SP-49 (cell line): Measurements from ENCODE around the genes ZNF445 and CXCR6.

DNA sequence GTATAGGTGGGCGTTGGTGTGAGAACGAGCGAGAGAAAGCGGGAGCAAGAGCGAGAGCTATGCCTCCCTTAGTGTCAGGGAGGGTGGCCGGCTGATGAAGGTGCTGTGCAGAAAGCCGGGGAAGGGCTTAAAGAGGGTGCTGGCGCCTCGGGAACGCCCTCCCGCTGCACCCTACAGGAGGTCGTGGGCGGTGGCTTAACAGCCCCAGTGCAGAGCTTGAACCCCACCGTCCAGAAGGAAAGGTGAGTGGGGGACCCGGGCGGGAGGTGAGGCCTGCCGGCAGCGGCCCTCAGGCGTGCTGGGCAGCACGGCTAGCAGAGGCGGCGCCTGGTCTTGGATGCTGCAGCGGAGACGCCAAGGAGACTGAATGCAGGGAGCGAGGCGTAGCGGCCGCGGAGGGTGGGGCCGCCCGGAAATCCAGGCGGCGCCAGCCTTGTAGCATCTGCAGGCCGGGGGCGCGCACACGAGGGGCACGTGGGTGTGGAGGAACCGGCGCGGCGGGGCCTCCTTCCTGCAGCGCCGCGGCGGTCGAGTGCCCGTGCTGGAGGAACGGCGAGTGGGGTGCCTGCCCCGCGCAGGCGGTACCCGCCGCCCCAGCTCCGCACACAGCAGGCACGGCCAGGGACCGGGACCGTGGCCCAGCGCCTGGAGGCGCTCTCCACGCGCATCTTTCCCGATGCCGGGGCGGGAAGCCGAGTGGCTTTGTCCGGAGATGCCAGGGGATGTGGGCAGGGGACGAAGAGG lies 246.7 kb upstream of the TOPAZ1 start:
- PRO-cap = no peak

- PRO-cap = no peak
These were observed 948 bp downstream of the TCAIM start for GRCh38 chr3:44339438-44339990.

- PRO-cap = no peak
These were observed 65.1 kb downstream of the ZNF445 start for GRCh38 chr3:44412104-44413021.

DNA sequence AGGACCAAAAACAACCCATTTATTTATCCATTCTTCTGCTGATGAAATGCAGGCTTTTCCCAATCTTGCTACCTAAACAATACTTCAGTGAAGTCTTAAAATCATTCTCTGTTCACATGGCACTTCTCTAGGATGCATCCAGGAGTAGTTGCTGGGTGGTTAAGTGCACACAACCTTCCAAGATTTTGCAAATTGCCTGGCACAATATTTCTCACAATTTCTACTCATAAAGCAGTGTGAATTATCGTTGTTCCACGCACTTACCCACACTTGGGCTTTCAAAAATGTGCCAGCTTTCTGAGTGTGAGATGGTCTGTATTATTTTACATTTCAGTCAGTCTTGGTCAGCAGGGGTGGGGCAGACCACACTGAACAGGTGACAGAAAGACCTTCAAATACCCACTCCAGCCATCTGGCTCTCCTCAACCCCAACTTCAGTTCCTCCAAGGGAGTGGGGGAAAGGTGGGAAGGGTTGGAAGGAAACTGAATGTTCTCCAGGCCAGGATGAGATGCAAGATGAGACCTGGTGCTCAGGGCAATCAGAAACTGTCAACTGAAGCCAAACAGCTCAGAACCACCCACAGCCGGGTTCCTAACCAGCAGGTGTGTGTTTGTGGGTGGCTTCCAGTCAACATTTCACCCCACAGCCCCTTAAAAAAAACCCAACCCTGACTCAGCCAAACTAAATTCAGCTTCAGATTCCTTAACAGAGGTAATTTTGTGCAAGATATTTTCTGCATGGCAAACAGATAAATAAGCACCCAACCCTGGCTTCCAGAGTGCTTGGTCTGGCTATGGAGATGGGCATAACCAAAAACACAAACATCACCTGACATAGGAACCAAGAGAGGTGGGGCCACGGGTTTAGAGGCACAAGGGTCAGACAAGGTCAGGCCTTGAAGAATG lies 35.0 kb downstream of the ZNF445 start:
- PRO-cap = no peak

DNA sequence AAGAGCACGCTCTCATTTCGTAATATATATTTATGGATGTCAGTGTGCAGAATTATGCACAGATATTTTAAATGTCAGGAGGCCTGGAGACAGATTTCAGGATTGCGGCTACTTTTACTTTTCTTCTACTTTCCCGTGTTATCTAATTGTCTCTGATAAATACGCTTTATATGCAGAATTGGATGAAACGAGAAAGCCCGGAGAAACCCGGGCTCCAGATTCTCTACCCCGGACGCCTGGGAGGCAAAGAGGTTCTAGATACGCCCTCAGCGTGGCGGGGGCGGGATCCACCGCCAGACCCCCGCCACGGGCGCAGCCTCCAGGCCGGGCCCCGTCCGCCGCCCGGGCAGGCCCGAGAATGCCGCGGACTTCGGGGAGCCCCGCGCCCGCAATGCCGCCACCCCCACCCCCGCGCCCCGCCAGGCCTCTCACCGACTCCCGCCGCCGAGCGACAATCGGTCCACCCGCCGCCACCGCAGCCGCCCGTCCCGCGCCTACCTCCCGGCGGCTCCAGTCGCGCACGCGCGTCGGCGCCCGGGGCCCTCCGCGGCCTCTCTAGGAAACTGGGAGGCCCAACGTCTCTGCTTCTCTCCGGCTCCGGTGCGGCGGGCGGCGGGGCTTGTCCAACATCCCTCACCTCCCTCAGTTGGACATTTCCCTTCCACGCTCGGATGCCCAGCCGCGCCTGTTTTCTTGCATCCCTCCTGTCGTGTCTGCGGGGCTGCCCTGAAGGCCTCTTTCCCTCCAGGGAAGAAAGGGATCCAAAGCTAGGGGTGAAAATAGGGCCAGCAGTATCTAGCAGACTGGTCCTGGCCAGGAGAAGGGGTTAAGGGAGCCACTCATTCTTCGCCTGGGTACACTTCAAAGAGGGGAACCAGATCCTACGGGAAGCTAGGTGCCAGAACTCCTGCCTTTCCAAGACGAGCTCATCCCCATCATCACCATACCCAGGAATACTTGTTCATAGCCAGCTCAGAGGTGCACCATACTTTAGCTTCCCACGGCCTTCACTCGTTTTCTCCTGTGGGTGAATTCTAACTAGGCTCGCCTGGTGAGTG lies at the start of gene ZNF445:
Gene ZNF445, minus strand, starts transcription at position 512 of the 1,058 bp plus-strand sequence.
- PRO-cap = bidirectional peak, plus-strand start at position 575 of the sequence, minus-strand start at position 496 of the sequence

DNA sequence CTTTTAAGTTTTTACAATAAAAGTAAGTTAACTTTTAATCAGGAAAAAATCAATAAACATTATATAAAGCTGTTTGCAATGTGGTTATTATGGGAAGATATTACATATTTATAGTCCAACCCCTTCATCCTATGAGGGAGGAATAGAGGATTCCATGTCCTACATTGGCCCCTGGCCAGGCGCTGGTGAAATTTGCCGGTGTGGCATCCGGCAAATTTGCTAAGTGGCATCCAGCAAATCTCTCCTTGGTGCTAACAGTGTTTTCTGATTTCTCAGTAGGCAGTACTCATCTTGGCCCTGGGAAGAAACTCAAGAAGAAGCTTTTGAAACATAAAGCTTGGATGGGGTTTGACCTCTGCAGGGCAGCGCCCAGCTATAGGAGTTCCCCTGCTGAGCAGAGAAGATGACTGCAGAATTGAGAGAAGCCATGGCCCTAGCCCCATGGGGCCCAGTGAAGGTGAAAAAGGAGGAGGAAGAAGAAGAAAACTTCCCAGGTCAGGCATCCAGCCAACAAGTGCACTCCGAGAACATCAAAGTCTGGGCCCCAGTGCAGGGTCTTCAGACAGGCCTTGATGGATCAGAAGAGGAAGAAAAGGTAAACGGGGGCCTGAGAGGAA lies 2.2 kb downstream of the ZNF35 start:
- PRO-cap = no peak

DNA sequence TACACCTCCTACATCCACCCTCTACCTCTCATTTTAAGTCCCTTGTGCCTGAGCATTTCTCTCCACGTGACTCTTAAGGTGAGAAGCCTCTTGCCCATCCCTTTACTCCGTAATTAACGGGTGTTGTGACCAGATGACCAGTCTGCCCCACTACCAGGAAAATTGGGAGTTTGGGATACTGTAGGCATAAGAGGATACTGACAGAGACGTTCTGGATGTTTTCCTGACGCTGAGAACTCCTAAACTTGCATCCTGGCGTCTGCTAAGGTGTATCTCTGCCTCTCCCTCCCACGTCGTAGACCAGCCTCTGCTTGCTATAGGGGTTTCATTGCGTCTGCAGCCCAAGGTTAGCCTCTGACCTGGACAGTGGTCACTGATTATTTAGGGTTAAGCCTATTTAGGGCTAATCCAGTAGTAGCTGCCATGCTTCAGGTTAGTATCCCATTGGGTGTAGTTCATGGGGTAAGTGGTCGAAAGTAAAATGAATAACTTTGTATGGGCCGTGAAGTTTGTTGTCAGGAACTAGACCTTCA lies 804 bp downstream of the TMEM42 start:
- PRO-cap = no peak

- PRO-cap = no peak
These were observed 8.7 kb downstream of the CLEC3B start for GRCh38 chr3:45034488-45035511.

GRCh38 chr3:45092061-45092664 lies 54.0 kb downstream of the CDCP1 start:
- PRO-cap = no peak

DNA sequence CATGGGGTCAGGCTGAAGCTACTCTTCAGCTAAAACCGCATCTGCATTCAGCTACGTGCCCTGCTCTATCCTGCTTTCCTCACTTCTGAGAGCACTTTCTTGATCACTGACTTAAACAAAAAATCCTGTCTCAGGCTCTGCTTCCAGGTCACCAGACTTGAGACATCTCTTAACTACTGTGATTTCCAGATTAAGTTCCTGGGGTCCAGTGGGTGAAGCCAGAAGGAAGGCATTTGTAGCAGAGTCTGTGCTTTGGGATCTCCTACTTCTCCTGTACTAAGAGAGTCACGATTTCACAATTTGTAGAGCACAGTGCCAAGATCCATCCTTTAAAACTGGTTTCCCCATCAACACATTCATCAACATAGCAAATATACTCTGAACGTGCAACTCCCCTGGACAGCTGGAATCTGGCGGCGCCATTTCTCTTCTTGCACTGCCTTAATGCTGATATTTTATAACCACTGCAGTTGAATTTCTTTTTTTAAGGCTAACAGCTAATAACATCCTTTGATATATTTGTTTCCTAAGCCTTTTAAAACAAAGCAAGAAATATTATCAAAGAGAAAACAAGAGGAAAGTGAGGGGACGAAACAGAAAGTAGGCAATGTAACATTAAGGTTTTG lies 33.2 kb downstream of the CDCP1 start:
- PRO-cap = no peak

GRCh38 chr3:45140306-45140807 lies 5.8 kb downstream of the CDCP1 start:
- PRO-cap = no peak

DNA sequence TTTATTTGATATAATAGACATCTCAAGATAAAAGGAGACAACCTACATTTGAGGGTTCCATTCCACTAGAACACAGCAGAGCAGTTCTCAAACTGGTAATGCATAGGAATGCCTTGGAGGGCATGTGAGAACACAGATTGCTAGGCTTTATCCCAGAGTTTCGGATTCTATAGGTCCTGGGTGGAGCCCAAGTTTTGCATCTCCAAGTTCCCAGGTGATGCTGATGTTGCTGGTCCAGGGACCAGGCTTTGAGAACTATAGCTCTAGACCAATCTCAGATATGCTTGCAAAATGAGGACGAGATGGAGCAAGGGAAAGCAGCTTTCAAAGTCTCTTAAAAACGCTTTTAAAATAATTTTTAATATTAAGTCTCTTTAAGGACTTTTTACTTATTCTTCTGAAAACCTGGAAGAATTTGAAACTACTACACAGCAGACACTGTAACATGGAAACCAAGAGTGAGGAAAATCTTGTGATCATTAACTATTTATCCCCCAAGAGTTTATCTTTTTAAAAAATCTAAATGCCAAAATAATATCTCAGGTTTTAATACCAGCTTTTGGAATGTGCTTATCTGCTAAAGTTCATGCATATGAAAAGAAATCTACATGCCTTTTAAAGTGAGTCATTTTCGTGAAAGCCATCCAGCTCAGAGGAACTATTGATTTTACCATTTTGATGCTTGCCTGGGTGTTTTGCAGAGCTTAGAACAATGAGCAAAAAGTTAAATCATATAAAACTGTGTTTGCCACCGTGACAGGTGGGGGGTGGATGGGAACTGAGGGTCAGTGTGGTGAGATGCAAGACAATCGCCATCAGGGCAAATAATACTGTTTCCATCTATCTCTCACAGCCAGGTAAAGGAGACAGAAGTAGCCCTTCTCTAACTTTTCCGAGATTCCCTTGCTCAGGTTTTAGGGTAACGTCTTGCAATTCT lies 2.3 kb downstream of the TMEM158 start:
- PRO-cap = no peak

- PRO-cap = no peak
These were observed 9.6 kb downstream of the LIMD1 start for GRCh38 chr3:45604141-45604655.

DNA sequence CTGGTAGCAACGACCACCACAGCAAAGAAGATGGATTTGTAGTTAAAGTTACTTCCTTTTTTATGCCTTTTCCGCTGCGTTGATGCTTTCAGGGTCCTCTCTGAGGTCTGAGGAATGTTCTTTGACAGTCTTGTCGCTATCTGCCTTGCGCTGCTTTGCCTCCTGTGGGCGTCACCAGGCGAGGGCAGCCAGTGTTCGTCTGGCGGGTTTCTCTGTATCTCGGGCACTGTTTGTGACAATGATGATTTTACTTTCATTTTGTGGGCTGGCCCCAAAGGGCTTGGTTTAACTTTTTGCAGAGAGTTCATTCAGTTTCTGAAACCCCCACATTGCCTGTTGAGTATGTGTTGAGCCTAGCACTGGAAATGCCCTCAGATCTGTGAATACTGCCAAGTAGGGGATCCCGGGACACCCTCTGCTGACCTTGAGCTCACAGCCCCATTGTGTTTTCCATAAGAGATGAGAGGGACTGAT lies 24.6 kb upstream of the SACM1L start:
- PRO-cap = no peak

- PRO-cap = no peak
These were observed 5.7 kb upstream of the SACM1L start for GRCh38 chr3:45683354-45684017.

- PRO-cap = no peak
These were observed 5.0 kb downstream of the SACM1L start for GRCh38 chr3:45693937-45694830.

DNA sequence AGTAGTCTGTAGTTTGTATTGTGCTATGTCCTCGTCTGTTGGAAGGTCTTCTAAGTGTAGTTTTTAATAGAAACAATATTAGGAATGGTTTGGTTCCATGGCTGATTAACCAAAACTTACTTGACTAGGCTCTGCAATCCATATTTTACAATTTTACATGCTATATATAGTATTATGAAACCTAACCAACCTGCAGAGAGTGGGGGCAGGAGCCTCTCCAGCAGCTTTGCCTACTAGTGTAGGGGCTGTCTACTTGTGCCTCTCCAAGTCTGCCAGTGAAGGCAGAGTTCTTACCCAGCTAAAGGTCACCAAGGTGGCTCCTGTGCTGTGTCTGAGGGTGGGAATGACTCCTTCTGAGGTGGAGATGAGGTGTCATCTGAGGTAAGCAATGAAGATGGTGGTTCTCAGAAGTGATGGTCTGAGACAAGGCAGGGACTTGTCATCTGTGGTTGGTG lies 47.4 kb downstream of the SACM1L start:
- PRO-cap = no peak

DNA sequence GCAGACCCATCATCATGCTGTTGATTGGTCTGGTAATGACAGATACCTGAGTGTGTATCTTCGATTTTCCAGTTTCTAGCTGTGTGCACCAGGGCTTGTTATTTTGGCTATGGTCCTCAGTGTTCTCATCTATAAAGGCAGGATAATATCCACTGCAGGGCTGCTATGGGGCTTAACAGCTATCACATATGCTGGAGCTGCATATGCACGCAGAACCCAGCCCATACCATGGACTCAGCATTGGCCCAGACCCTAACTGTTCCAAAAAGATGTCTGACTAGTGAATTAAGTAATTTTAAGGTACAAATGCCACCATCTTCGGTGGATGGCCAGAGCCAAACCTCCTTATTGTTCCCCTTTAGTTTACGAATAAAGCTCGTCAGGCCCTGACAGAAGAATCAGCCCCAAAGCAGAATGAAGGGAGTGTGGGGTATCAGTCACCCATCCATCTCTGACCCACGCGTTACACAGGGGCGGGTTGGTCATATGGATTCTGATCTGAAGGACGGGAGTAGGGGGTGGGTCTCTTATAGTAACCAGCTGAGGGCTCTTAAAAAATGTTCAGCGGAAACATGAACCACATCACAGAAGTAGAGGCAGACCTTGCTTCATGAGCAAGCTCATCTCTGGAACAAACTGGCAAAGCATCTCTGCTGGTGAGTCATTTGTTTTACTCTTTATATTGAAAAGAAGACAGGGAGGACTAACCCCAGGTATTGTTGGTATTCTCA lies at the start of gene CXCR6:
Gene CXCR6, plus strand, starts transcription at position 580 of the 731 bp plus-strand sequence.
- PRO-cap = no peak

DNA sequence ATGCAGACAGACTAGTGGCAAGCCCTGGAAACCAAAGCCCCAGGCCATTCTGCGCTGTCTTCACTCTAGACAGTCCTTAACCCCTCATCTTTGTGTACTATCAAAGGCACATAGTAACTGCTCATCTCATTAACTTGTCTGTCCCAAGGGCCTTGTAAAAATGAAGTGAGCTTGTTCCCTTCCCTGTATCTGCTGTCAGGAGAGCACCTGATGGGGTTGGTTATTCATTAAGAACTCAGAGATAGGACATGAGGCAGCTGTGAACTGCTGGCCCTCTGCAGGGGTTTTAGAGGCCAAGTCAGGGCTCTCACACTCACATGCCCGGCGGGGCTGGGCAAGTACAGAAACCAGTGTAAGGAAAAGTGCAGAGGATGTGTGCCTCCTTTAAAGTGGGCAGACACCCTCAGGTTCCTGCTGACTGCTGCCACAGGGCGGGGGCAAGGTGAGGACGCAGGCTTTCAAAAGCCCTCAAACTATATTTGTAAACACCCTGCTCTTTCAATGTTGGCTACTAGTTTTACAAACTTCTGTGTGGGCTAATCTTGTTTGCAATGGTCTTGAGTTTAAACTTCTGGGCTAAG lies 22.3 kb downstream of the CXCR6 start:
- PRO-cap = no peak

- PRO-cap = no peak
These were observed 23.2 kb downstream of the CXCR6 start for GRCh38 chr3:45966063-45967253.